Diencephalon (tissue), 2 donors: ENCODE measurements around the gene NEUROD2.

GRCh38 chr17:38405032-38405544 is 23.2 kb upstream of the ARHGAP23 start:
- RAMPAGE, long total RNA, result no peak

- RAMPAGE, long total RNA, result no peak
Measured at GRCh38 chr17:38414744-38415314, 13.4 kb upstream of the ARHGAP23 start.

- RAMPAGE, long total RNA, result no peak
Measured at GRCh38 chr17:38421295-38421896, 6.9 kb upstream of the ARHGAP23 start.

GRCh38 chr17:38429530-38429788 is 1.2 kb downstream of the ARHGAP23 start:
- RAMPAGE, long total RNA, result no peak

- RAMPAGE, long total RNA, result no peak
Measured at GRCh38 chr17:38464582-38465644, 36.6 kb downstream of the ARHGAP23 start.

- RAMPAGE, long total RNA, result no peak
Measured at GRCh38 chr17:38557757-38558837, 47.7 kb downstream of the SRCIN1 start.

- RAMPAGE, long total RNA, result no peak
Measured at GRCh38 chr17:38673564-38674806, 772 bp downstream of the EPOP start.

DNA sequence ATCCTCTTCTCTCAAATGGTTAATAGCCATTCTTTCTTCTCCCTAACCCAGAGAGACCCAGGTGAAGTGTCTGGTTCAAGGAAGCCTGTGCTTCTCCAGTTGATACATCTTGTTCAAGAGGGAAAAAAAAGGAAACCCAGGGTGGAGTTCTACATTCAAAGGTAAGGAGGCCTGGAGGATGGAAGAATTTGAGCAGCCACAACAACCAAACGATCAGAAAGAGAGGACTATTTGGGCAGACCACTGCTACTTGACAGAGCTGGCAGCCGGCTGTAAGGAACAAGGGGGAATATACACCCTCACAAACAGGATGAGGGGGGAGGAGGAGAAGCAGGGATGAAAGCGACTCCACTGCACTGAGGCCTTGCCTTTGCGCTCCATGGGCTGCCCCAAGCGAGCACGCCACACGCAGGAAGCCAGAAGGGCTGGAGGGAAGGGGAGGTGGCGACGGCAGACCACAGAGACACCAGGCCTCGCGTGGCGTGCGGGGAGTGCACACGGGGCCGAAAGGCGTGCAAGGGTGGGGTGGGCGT is 680 bp downstream of the PIP4K2B start:
- RAMPAGE, long total RNA, result no peak

- RAMPAGE, long total RNA, result no peak
Measured at GRCh38 chr17:38825968-38826361, 844 bp upstream of the CWC25 start.

DNA sequence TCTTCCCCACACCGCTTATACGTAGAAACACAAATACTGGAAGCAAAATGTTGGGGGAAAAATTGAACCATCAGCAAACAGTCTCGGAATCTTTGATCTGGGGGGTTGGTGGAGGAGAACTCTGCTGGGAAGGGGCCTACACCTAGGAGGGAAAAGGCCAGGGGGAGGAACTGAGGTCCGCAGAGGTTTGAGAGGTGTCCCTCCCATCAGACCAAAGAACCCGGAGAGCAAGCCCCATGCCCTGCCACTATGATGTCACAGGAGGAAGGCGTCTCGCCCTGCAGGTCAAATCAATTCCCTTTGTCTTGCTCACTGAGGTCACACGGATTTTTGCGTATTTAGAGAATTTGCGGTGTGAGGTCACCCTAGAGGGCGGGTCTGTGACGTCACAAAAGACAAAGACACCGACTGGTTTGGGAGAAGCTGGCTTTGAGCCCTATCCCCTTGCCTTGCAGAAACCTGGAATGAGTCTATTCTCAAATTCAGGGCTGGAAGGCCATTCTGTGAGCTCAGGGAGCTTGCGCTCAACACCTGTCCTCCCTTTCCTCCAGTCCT is 1.2 kb downstream of the C17orf98 start:
- RAMPAGE, long total RNA, result no peak

DNA sequence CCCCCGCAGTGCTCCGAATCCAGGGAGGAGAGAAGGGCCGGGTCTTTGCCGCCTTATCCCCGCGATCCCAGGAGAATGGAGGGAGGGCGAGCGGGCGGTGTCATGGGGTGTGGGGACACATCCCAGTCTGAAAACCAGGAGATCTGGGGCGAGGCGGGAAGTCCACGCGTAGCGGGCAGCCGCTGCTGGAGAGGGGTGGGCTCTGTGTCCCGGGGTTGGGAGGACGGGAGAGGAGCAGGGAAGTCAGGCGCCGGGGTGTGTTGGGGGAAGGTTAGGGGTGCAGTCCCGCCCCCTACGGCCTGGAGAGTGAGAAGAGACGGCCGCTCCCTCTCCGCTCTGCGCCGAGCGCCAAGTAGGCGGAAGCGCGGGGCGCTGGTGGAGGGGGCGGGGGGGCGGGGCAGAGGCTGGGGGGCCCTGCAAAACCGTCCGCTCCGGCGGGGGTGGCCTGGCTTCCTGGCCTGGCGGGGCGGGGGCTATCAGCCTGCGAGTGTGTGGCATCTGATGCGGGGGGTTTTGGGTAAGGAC is 497 bp downstream of the LASP1 start:
- RAMPAGE, long total RNA, result no peak

GRCh38 chr17:38908583-38909209 is 38.8 kb downstream of the LASP1 start:
- RAMPAGE, long total RNA, result no peak

DNA sequence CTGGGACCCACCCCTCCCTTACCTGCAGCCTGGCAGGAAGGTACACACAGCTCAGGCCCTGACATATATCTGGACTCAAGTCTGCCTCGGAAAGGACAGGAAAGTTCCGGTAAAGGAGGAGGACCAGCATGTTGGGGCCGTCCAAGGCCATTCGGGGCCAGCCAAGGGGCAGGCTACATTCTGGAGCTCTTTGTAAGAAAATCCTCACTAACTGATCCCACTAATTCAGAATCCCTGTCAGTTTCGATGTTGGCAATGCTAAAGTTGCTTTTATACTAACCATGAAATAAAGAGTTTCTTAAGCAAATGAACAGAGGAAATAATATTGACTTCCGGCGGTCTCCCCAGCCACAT is 54.9 kb downstream of the PLXDC1 start:
- RAMPAGE, long total RNA, result no peak

- RAMPAGE, long total RNA, result no peak
Measured at GRCh38 chr17:39196186-39196764, 1.2 kb downstream of the CACNB1 start.

DNA sequence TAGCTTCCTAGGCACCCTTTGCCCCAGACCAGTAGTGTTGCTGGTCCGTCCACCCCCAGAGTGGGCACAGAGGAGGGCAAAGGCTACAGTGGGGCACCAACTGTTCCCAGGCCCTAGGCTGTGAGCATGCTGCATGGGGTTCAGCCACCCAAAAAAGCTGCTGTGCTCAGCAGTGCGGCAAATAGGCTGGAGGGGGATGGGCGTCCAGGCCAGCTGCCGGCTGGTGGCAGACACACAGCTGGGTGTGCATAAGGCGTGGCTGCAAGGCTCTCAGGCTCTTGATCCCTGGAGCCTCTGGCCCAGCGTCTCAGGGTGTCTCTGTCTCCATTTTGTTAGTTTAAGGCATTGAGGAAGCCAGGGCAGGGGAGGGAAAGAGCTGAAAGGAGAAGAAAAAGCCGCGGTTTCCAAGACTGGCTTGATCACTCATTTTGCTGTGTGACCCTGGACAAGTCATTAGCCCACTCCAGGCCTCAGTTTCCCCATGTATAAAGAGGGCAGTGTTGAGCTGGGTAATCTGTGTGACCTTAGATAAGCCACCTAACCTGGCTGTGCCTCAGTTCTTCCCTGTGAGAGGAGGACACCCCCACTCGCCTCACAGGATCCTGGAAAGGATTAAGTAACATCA is 8.9 kb downstream of the RPL19 start:
- RAMPAGE, long total RNA, result no peak

- RAMPAGE, long total RNA, result no peak
Measured at GRCh38 chr17:39212772-39213459, 12.8 kb downstream of the STAC2 start.

DNA sequence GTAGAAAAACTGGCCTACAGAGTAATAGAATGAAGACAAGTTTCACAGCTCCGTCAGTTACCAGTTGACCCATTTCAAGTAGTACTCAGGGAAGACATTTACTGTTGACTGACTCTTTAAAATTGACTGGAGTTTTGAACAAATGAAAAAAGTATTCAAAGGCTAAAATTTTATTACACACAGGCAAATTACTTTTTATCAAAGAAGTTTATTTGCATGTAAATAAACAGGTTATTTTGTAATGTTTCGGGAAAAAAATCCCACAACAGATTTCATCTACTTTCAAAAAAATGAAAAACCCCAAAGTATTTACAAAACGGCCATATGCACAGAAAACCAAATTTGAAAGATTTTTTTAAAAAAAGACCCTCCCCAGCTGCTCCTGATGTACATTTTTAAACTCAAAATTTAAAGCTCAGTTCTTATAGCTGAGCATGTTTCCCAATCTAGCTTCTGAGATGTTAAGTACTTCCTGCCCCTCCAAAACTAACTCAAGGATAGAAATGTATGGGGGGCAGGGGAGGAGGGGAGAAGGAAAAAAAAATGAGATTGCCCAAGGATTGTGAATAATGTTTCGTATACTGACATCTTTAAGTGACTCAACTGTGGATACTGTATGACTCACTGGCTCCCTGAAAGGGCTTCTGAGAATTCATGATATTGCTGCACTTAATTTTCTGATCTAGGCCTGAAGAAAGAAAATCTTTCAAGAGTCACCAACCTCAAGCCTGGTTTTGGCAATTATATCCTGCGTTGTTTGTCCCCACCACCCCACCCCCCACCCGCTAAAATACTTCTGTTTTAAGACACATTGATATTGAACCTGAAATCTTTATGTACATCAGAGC is 2.9 kb upstream of the FBXL20 start:
- RAMPAGE, long total RNA, result no peak

DNA sequence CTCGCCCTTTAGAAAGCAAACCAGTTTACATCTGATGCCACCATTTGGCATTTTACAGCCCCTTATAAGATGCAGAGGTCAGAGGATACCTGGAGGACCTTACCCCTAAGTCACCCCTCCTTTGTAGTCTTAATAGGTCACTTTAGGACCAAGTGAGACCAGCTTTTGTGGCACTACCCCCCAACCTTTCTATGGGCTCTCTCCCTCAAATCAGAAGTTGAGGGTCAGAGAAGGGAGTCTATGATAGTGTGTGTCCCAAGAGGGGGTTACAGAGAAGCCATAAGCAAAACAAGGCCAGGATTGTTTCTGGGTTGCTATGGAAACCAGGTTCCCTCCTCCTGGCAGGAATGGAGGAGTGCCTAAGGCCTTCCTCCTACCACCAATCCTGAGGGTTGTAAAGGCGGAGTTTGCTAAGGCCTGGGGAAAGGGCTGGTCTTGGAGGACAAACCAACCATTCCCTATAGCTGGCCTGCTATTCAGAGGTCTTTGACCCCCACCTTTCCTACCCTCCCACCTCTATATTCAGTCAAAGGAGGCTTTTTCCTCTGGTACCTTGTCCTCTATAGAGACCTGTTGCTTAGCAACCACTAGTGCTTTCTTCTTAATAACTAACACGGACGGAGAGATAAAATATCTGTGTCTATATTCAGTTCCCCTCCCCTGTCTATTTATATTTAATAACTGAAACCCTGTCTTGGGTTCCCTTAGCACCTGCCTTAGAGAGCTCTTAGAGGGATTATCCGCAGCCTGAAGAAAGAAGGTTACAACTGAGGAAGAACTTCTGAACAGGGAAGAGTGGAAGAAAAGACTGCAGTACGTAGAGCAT is 43.5 kb downstream of the NEUROD2 start:
- RAMPAGE, long total RNA, result no peak

- RAMPAGE, long total RNA, result no peak
Measured at GRCh38 chr17:39607394-39608250, at the start of gene NEUROD2. NEUROD2 (minus strand) TSS chr17:39607920.

- RAMPAGE, long total RNA, result no peak
Measured at GRCh38 chr17:39623151-39623998, 3.4 kb upstream of the PPP1R1B start.